Left colon (tissue), 1 donor: ENCODE data around the genes PPP5C and MEIS3.

DNA sequence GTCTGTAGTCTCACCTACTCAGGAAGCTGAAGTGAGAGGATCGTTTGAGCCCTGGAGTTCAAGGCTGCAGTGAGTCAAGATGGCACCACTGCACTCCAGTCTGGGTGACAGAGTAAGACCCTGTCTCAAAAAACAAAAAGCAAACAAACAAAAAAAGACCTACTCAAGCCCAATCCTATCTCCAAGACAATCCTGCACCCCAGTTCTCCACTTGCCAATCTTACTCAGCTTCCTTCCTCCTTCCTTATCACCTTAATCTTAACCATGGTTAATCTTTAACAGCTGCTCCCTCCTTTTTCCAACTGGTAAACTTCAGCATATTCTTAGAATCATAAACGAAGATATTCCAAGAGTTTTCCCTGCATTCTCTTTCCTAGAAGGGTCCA, 11.8 kb downstream of the IGFL2 start:
- PRO-cap = unidirectional peak, minus-strand start at position 222 of the sequence

DNA sequence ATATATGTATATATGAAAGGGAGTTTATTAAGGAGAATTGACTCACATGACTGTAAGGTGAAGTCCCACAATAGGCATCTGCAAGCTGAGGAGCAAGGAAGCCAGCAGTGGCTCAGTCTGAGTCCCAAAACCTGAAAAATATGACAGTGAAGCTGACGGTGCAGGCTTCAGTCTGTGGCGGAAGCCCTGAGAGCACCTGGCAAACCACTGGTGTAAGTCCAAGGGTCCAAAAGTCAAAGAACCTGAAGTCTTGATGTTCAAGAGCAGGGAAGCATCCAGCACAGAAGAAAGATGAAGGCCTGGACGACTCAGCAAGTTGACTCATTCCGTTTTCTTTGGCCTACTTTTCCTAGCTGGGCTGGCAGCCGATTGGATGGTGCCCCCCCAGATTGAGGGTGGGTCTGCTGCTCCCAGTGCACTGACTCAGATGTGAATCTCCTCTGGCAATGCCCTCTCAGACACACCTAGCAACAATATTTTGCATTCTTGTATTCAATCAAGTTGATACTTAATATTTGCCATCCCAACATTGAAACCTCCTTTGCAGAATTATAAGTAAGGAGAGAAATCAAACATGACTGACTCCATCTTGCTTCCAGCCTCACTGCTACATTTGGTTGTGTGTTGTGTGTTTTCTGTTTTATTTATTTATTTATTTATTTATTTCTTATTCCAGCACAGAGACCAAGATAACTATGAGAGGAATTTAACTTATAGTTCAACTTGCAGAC, 32.7 kb downstream of the IGFL2 start:
- PRO-cap = no peak

GRCh38 chr19:46230650-46231326, 1.2 kb downstream of the IGFL1 start:
- PRO-cap = no peak

DNA sequence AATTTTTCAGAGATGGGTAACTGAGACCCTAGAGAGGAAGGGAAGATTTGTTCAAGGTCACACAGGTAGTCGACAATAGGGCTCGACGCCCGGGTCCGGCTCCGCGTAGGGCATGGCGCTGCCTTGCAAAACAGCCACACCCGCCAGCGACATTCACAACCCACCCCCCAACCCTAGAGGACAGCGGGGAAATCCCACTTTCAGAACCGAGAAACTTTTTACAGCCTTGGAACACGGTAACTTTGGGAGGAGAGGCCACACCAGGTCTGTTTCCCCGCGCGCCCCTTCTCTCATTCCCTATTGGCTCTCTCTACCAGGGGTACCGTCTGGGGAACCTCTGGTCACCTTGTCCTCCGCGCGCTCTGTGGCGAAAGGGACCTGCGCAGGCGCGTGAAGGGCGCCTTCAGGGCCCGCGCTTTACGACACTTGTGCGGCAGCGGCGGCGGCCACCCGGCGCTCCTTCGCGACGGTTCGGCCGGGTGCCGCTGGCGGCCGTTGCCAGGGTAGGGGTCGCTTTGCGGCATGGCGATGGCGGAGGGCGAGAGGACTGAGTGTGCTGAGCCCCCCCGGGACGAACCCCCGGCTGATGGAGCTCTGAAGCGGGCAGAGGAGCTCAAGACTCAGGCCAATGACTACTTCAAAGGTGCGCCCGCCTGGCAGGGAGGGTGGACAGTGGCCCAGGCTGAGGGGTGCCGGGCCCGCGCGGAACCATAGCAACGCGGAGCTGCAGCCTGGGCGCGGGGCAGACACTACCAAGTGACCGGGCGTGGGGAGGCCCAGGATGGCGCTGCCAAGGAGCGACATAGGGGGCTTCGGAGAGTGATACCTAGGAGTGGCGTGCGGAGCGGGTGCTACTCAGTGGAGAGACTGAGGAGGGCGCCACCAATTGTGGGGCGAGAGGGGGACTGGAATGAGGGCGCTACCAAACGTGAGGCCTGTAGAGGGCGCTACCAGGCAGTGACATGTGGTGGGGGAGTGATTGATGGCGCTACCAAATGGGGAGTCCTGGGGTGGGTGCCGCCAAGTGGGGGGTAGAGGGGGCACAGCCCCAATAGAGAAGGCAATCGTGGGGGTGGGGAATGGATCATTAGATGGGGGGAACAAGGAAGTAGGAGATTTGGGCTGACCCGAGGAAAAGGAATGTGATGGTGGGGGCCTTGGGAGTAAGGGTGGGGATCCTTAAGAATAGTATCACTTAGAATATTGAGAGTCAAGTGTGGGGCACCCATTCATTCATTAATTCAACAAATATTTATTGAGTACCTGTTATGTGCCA, at the start of gene PPP5C:
Gene PPP5C (plus strand): TSS at position 513 of the 1,276 bp plus-strand sequence.
- PRO-cap = bidirectional peak, plus-strand start at position 523 of the sequence, minus-strand start at position 364 of the sequence; unidirectional peak, plus-strand start at position 832 of the sequence

DNA sequence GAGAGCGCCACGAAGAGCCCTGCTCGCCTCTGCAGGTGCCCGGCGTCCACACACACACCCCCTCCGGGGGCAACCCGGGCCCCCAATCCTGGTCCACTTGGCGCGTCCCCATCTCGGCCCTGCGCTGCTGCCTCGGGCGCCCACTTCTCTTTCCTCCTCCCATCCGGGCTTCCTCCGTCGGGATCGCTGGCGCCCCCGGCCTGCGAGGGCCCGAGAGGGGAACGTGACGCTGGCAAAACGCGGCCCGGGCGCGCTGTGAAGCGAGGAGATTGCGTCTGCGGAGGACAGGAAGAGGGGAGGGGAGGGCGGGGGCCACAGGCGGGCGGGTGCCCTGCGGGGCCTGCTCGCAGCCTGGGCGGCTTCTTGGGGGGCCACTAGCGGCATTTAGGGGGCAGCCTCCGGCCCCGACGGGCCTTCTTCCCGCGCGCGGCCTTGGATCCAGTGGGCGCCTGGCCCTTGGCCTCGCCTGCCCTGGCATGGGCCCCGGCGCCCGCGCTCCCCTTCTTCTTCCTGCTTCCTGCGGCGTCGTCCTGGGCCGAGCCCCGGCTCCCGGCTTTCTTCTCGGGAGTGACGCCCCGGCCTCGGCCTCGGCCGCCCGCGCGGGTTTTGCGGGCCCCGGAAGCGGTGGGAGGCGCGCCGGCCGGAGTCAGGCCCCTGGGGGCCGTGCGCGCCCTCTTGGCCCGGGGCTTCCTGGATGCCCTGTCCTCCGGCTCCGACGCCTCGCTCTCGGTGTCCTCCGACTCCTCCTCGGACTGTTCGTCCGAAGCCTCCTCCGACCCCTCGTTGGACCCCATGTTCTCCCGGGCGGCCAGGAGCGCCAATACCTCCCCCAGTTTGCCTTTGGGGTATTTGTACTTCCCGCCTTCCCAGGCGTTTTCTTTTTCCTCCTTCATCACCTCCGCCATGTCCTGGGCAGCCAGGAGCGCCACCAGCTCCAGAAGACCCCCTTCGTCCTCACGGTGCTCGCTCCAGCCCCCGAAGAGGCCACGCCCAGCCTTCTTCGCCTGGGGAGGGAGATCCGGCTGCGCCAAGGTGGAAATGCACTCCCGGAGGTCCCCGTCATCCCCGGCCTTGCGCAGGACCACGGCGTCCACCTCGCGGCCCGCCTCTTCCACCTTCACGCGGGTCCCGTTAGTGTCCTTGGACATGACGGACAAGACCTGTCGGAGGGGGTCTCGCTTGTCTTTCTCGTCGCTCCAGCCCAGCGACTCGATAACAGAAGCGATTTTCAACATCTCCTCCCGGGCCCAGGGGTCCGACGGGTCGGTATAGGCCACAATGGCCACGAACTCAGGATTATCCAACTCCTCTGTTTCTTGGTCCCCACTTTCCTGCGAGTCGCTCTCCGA, 2.0 kb downstream of the PNMA8B start:
- PRO-cap = bidirectional peak, plus-strand start at position 298 of the sequence, minus-strand start at position 185 of the sequence

DNA sequence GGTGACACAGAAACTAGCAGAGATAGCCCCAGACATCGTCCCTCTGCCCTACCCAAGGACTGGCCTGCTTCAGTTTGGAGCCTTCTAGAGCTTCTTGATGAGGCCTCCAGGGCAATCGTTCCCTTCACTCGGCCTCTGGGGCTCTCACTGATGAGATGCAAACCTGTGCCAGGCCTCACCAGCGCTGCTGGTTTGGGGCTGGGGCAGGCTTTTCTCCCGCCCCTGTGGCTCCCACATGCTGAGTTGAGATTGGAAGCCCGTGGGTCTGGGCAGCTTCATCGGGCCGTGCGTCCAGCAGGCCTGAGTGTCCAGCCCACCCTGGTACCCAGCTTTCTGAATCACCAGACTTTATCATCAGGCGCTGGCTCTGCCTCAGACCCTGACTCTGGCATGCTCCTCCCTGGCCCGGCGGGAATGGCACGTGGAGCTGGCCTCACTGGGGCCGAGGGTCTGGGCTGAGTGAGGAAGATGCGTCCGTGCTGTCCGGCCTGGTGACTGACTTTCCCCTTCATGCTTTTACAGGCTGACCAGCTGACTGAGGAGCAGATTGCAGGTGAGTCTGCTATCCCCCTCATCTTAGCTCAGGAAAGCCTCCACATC, 4.3 kb downstream of the CALM3 start:
- PRO-cap = no peak

- PRO-cap = unidirectional peak, minus-strand start at chr19:46733465
Measured at GRCh38 chr19:46732815-46733663, 12.8 kb upstream of the FKRP start.

DNA sequence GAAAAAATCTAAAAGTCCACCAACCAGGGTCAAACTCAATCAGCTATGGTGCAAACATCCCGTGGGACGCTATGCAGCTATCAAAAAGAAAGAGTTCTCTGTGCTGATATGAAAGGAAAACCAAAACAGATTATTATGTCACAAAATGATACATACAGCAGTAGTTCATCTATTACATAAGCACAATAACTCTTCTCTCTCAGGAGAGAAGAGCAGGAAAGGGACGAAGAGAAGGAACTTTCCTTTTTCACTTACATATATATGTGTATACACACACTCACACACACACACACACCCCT, 2.9 kb upstream of the FKRP start:
- PRO-cap = no peak

DNA sequence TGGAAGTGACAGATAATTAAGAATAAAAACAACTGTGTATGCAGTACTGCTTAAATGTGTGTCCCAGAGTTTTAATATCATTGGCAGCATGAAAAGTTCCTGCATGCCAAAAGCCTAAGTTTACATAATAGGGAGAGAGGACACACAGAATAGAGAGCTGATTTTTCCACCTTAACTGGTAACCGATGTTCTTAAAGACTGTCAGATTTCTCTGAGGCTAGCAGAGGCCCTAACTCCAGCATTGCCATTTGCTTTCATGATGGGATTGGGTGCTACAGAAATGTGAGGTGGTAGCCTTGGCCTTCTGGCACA, 4.0 kb downstream of the ARHGAP35 start:
- PRO-cap = no peak

DNA sequence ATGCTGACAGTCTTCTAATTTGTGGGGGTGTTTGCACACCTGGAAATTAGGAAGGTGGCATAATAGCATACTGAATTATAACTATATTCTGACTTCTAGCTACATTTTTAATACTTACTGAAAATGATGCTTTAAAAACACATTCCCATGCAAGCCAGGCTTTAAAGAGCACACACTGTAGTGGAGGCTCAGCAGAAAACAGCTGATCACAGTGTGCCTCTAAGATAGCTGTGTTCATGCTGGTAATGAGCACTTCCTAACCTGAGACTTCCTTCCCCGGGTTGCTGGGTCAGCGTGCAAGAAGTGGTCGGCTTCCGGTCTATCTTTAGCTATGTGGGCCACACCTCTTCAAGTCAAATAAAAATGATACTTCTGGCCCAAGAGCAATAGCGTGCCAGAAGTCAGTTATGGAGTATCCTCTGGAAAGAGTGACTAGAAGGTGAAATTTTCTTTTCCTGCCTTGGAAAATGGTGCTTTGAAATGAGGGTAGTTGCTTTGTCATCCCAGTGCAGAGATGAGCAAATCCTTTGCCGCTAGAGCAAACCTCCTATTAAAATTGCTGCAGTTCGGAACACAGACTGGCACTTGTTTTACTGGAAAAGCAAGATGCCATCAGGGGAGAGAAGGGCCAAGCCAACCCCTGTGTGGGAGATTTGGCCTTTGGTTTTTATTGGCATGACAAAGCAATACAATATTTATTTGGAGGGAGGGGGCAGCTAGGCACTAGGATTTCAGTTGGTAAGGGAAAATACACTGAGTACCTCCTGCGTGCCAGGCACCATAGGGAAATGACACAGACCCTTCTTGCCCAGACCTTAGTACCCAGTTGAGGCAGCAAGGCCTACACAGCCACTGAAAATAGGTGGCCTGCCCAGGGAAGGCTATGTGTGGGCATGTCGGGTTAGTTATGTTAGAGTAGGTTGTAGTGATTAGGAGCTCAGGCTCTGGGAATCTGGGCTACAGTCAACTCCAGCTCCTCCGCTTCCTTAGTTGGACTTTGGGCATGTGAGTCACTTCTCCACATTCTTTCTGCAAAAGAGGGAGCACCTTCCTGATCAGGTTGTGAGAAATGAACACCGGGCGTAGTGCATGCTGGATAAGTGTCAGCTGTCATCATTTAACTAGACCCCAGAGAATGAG, 64.3 kb downstream of the ARHGAP35 start:
- PRO-cap = bidirectional peak, plus-strand start at position 397 of the sequence, minus-strand start at position 270 of the sequence

DNA sequence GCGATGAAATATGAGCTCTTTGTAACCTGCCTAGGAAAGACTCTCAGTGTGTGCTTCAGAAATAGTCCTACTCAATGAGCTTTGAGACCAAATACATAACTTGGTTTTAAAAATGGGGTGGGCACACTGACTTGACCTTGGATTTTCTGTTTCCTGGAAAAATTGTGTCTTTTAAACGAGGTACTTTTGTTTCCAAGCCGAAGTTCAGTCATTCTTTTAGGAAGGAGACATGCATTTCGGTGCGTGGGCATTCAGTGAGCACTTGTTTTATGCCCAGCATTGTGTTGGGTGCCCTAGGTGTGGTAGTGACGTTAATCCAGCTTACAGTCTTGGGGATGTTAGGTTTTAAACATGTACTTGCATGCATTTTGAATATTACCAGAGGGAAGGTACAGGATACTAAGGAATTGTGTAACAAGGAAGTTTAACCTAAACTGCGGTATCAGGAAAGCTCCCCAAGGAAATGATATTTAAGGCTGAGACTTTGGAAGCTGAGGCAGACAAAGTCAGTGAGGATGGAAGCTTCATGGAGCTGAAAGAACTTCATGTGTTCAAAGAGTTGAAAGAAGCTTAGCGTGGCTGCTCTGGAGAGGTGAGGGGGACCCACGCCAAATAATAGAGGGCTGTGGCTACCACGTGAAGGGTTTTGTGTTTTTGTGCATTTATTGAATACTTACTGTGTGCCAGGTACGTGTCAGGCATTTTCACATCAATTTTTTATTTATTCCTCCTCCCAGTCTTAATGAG, 66.3 kb downstream of the ARHGAP35 start:
- PRO-cap = no peak

DNA sequence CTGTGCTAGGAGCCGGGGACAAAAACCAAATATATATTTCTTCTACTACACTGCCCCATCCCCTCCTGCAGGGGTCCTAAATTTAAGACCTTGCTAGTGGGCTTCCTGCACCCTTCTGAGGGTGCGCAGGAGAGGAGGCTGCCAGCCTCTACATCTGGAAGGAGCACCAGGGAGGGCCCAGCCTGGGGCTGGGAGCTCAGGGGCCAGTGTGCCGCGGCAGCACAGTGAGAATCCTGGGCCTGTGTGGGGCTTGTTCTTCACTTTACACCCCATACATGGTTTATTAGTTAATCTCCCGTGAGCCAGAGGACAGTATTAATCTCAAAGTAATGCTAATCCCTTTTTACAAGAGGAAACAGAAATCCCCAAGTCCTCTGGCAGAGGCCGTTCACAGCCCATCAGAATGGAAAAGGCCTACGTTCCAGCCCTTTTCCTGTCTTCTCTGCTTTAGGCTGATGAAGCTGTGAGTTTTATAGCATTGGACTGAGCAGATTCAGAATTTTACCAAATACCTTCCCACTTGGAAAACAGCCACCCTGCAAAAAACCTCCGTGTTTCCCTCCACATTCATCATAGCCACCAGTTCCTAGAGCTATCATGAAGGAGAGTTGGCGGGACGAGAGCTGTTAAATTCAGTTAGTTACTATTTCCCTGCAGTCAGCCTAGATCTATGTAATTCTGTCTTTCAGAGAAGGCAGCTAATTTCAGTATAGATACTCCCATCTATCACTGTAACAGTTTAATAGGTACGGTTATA, 44.2 kb upstream of the NPAS1 start:
- PRO-cap = no peak

DNA sequence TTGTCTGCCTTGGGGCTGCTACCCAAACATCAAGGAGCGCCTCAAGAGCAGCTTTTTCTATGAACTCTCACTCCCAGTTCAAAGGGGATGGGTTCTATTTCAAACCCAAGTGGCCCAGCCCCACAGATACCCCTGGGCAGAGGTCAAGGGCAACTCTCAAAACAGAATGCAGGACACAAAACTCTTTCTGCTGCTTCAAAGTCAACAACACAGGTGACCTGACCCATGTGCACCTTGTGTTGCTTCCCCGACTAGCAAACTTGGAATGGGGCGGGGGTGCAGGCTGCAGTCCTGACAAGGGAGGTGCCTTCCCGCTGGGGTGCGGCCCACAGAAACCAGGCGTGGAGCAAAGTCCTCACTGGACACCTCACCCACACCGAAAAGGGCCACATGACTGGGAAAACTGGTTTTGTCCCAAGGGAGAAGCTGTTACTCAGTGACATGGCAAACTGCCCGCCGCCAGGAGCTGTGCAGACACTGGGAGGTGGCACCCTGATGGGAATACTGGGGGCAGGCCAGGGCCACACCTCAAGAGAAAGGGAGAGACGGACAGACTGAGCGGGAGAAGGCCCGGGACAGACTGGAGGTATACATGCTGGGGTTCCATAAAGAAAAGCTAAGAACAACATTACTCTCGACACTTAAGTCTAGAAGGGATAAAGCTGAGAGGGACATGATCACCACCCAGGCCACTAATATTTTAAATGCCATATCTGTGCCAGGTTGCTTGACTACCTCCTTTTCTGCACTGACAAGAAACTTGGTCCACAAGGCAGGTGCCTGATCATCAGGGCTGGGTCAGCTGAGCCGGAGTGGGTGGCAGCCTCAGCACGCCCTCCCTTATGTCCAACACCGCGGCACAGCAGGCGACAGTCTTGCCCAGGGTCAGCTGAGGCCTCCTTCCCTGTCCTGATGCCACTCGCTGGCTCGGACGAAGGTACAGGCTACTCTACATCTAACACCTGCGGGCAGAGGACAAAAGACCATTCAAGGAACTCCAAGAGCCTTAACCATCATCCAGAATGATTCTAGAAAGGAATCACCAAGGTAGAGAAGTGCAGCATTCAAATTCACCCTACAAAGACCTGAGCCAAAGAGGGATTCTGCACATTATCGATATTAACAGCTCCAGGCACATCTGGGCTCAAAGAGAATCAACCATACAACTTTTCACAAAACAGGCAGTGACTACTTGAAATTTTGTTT, 17.1 kb downstream of the ZC3H4 start:
- PRO-cap = unidirectional peak, minus-strand start at position 73 of the sequence; bidirectional peak, plus-strand start at position 552 of the sequence, minus-strand start at position 262 of the sequence; bidirectional peak, plus-strand start at position 869 of the sequence, minus-strand start at position 750 of the sequence

GRCh38 chr19:47186203-47187415, 44.4 kb downstream of the BBC3 start:
- PRO-cap = no peak

GRCh38 chr19:47239591-47240023, 8.6 kb upstream of the BBC3 start:
- PRO-cap = no peak

DNA sequence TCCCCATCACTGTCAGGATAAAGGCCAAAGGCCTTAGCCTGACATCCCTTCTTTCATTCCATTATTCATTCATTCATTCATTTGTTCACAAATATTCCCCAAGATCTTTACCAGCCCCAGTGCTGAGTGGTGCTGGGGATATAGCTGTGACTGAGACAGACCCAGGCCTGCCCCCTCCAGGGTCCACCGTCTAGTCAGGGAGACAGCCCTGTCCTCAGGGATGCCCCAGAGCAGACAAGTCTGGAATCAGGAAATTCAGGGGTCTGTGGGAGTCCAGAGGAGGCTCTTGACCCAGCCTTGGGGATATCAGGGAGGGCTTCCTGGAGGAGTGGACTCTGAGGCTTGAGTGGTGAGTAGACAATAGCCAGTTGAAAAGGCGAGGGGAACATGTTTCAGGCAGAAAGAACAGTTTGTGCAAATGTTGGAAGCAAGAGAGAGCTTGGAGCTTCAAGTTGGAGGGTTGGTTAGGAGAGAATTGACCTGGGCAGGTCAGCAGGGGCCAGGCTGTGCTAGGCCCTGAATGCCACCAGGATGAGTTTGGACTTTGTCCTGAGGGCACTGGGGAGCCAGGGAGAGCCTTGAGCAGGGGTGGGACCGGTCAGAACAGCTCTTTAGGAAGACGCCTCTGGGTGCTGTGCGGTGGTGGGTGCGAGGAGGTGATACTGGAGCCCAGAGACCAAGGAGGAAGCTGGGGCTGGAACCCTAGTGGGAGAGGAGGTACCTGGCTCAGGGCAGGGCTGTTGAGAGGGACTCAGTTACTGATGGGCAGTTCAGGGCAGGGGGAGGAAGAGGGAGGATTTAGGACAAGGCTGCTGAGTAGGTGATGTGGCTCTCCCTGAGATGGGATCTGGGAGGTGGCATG, 2.7 kb downstream of the CCDC9 start:
- PRO-cap = no peak

- PRO-cap = unidirectional peak, minus-strand start at chr19:47314021
Measured at GRCh38 chr19:47313925-47314452, 4.3 kb downstream of the C5AR1 start.

- PRO-cap = no peak
Measured at GRCh38 chr19:47351320-47352092, 2.4 kb downstream of the DHX34 start.

GRCh38 chr19:47377256-47377779, 28.2 kb downstream of the DHX34 start:
- PRO-cap = no peak

DNA sequence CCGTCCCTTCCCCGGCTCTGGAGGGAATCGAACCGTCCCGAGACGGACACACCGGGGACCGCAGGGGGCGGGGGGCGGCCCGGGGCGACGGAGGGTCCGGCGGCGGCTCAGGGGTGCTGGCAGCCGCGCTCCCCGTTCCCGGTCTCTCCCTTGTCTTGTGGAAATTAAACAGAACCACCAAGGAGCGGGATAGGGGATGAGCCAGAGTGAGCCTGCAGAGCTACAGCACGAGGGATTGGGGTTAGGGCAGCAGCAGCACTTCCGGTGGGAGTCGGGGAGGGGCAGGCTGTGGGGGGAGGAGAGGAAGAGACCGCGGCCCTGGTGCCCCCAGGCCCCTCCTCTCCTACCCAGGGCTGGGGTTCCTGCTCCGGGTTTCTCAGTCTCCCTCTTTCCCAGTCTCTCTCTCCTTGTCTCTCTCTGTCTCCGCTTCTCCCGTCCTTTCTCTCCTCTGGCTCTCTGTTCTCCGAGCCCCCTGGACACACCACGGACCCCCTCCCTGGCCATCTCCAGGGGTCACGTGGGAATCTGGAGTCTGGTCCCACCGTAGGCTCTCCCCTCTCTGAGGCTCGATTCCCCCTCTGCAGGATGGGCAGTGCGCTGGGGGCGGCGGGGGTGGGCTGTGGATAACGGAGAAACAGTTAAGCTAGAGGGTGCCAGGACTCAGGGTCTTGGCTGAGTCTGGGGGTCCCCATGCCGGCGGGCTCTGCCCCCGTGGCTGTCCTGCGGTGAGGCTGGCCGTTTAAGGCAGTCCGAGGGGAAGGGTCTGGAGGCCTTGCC, at the start of gene MEIS3:
Gene MEIS3 (minus strand): TSS at position 148 of the 777 bp plus-strand sequence.
- PRO-cap = unidirectional peak, minus-strand start at position 151 of the sequence